ENCODE measurements around a stretch of chr10.

GRCh38 chr10:91244371-91244921 lies 24.0 kb downstream of the PCGF5 start:
- RRBS, result no CpG with 5 or more reads among the region's 8 CpGs

GRCh38 chr10:91627892-91628448 lies 4.9 kb downstream of the PPP1R3C start:
- RRBS, result no CpG with 5 or more reads among the region's 4 CpGs

DNA sequence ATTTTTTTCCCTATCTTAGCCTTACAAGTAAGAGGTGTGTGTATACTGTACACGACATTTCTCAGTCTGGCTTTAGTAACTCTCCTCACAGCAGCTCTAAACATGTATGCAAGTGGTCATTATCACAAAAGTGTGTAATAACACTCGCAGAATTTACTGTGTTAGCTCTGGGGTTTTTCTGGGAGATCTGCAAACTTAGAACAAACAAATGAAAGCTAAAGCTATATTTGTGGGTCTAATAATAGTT lies 887 bp downstream of the PPP1R3C start:
- RRBS, result no CpG with 5 or more reads among the region's 2 CpGs

DNA sequence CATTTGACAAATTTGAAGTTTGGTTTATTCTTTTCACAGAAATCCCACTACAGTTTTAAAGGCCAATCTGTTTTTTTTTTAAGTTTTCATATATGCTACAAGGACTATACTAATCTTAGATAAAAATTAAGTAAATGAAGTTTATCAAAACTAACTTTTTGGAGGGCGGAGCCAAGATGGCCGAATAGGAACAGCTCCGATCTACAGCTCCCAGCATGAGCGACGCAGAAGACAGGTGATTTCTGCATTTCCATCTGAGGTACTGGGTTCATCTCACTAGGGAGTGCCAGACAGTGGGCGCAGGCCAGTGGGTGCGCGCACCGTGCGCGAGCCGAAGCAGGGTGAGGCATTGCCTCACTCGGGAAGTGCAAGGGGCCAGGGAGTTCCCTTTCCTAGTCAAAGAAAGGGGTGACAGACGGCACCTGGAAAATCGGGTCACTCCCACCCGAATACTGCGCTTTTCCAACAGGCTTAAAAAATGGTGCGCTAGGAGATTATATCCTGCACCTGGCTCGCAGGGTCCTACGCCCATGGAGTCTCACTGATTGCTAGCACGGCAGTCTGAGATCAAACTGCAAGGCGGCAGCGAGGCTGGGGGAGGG lies 48.7 kb upstream of the TNKS2 start:
- RRBS, result no CpG with 5 or more reads among the region's 23 CpGs

- RRBS, result no CpG with 5 or more reads among the region's 1 CpG
These were observed 51.1 kb downstream of the TNKS2 start for GRCh38 chr10:91849245-91849759.

DNA sequence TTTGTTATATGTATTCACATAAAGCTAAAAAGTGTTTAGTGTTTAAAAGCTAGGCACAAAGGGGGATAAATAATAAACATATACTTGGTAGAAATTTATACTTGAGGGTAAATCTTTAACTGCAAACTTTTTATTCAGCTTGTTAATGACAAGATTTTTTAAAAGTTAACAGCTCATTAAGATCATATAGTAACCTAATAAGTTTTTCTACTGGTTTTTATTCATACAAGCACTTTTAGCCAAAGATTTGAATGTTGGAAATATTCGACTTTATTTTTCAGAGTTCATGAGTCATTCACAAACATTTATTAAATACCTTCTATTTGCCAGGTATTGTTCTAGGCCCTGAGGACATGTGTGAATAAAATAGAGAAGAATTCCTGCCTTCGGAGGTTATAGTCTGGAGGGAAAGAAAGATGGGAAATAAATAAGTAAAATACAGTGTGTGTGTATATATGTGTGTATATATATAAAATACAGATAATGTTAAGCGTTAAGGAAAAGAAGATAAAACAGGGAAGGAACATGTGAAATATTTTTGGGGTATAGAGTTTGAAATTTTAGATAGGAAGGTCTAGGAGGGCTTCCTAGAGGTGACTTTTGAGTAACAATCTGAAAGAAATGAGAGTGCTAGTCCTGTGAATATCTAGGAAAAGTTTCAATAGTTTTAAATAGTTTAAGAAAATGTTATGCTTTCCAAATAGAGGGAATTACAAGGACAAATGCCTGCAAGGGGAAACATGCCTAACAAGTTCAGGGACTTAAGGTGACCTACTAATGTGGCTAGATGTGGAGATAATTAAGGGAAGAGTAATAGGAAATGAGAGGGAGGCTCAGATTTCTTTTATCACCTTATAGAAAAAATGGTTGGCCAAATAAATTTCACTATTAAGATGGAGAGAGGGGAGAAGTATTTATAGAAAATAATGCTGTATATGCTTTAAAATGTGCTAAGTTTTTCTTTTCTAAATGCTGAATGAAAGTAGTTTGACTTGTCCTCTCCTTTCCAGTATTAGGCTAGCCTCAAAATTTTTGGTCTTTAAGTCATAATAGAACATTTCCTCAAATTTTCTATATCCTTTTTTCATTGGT lies 31.8 kb downstream of the BTAF1 start:
- RRBS, result no CpG with 5 or more reads among the region's 3 CpGs

DNA sequence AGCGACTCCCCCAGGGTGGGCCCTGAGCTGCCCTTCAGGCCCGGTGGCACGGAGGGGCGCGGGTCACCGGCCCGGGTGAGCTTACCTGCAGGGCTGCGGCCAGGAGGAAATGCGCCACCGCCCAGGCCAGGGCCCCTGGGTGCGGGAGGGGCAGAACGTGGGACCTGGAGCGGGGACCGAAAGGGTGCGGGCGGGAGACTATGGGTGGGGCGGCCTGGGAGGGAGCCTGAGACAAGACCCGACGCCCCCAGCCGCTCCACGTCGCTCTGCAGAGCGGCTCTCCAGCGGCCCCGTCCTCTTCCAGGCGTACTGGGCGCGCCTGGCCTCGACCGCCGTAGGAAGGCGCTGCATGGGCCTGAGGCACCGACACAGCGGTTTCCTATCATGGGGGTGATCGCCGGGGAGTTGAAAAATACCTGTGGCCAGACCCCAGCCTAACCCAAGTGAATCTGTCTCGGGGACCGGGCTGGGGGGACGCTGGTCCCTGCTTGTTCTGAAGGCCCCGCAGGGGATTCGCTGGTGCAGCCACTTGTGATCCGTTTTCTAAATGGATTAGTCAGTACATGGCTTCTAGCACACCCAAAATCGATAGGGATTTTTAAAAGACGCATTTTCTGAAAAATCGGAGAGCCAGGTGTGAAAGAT lies 122.3 kb downstream of the BTAF1 start:
- RRBS, result 76% methylated on average over 3 of the region's 45 CpGs

DNA sequence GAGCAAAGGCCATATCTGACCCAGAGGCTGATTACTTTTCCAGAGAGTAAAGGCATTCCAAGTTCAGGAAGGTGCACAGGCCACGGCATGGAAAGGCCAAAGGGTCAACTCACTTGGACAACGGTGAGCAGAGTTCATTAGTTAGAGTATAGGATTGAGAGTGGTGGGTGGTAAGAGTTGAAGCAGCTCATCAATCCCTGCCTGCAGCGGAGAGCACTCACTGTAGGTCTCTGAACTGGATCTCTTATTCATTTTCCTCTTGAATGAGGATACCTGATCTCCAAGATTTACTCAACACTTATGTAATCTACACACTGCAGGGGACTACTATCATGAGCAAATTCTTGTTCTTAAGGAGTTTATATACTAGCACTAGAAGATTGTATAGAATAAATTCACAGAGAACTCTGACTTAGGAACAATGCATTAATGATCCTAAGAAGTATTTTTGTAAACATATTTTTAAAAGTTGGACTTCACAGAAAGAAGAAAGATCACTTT lies 168.6 kb downstream of the CPEB3 start:
- RRBS, result no CpG with 5 or more reads among the region's 3 CpGs

GRCh38 chr10:92216408-92217170 lies 74.3 kb downstream of the CPEB3 start:
- RRBS, result no CpG with 5 or more reads among the region's 26 CpGs

DNA sequence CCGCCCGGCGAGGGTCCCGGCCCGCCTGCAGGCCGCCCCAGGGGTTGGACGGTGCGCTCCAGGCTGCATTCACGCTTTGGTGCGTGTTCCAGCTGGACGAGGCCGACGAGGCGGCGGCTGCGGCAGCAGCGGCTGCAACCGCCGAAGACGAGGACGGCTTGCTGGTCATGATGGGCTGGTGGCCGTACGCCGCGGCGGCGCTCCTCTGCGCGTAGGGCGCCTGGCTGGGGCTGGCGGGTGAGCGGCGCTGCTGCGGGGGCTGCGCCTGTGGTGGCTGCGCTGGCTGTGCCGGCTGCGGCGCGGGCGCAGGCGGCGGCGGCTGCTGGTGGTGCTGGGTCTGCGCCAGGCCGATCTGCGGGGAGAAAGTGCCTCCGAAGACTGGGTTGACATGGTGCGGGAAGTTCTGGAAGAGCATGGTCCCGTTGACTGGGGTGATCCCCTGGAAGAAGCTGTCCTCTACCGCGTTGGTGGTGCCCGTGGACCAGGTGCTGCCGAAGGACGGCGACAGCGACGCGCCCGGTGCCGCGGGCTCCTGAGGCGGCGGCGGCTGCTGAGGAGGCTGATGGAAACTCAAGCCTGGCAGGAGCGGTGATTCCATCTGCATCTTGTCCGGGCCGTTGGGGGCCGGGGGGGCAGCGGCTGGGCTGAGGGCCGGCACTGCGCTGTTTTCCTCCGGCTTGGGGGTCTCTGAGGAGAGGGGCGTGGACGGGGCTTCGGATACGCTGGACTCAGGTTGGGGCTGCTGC lies 51.2 kb downstream of the CPEB3 start:
- RRBS, result 2% methylated on average over 8 of the region's 77 CpGs

- RRBS, result no CpG with 5 or more reads among the region's 1 CpG
These were observed 20.0 kb downstream of the MARCHF5 start for GRCh38 chr10:92310919-92311445.

DNA sequence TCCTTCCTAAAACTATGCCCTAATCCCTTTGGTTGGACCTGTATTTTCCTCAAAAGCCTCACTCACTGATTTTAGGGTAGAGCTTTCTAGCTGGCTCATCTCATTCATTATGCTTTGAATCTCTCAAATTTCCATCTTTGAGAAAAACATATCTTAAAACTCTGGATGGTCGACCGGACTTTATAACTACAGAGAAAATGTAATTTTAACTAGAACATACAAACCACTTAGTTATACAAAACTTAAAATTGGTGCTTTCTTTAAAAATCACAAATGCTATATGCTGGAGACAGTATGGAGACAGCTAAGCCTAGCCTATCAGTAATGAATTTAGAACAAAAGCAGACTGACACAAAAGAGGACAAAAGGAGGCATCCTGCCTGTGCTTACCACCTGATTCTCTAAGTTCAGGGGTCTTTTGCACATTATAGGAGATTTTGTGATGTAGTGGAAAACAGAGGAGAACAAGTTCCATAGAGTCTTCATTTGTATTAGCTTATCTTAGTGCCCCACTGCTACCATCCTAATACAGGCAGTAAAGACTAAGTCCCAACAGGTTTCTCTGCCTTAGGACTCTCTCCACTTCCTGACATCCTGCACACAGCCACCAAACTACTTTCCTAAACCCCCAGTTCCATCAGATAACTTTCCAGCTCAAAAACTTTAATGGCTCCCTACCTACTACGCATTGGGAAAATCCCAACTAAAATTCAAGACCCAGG lies 1.8 kb downstream of the IDE start:
- RRBS, result no CpG with 5 or more reads among the region's 3 CpGs

DNA sequence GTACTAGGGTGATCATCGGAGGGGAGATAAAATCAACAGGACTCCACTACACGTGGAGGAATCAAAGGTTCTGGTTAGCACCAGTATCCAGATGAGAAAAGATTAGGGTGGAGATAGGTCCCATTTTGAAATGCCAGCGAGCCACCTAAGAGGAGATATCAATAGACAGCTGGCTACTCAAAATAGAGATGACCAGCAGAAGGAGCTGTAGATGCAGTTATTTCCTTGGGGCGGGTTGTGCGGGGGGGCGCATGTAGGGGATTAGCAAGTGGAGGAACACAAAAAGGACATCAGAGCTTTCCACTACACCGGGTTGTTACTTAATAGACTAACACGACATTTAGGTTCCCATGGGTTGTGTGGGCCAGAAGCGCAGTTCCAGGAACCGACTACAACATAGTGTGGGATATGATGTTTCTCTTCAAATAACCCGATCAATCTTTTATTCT lies 2.2 kb upstream of the KIF11 start:
- RRBS, result no CpG with 5 or more reads among the region's 11 CpGs

- RRBS, result no CpG with 5 or more reads among the region's 4 CpGs
These were observed 24.6 kb downstream of the EXOC6 start for GRCh38 chr10:92872876-92873453.

GRCh38 chr10:93032214-93032700 lies 28.3 kb upstream of the CYP26C1 start:
- RRBS, result no CpG with 5 or more reads among the region's 5 CpGs

GRCh38 chr10:93078045-93078482 lies 4.4 kb downstream of the CYP26A1 start:
- RRBS, result no CpG with 5 or more reads among the region's 2 CpGs

DNA sequence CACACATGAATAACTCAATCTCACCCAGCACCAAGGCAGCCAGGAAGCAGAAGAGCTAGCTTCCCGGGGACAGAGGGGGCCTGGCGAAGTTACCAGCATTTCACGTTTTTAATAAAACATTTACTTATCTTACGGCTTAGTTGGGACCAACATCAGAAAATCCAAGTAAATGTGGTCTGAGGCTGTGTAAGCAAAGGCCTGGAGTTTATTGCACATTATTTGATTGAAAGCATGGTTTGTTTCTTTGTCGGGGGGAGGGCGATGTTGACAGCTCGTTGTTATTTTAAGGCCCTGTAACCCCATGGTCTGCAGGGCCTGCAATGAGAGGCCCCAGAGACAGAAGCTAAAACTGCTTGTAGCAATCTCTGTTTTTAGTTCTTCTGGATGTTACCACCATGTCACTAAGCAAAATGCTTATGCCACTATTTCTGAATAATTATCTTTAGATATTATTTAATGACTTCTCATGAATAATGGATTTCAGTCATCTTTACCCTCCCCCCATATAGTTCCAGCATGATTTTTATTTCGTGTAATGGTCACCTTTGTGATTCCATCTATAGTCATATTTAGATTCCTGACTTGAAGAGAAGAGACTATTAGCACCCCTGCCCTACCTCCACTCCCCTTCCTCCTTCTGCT lies 88.9 kb downstream of the MYOF start:
- RRBS, result 91% methylated on average over 1 of the region's 8 CpGs

DNA sequence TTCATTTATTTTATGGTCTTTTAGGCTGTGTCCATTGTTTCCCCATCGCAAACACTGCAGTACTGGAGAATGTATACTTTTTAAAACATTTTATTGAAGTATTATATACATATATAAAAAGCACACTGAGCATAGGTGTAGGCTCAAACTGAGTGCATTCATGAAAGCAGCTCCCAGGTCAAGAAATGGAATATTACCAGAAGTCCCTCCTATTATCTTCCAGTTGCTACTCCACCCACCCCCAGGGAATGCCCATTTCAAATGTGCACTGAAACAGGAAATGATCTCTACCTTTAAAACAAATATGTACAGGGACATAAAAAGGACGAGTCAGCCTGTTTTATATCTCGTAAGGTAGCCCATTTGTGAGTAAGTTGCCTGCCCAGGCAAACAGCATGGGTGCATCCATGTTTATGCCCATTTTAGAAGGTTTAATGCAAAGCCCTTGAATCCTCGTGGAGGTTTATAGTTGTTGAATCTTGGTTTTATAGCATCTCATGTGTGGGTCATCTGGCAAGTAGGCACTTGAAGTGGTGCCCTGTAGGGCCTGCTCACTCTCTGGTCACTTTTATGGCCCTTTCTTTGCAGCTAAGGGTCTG lies 10.4 kb downstream of the FFAR4 start:
- RRBS, result no CpG with 5 or more reads among the region's 4 CpGs

DNA sequence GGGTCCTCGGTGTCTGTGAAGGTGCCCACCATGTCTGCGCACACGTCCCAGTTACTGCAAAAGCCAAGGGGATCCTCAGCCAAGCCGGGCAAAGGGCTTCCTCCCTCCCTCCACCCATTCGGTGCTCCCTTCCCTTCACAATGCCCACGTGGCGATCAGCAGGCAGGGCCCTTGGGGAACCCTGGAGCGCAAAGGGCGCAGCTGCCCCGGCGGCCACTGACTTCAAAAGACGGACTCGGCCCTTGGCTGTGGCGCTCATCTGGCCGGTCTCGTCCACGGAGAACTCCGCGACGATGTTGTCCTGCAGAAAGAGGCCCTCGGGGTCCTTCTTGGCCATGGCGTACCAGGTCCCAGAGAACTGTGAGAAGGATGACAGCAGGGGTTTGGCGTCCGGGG lies 591 bp downstream of the RBP4 start:
- RRBS, result 19% methylated on average over 13 of the region's 24 CpGs

DNA sequence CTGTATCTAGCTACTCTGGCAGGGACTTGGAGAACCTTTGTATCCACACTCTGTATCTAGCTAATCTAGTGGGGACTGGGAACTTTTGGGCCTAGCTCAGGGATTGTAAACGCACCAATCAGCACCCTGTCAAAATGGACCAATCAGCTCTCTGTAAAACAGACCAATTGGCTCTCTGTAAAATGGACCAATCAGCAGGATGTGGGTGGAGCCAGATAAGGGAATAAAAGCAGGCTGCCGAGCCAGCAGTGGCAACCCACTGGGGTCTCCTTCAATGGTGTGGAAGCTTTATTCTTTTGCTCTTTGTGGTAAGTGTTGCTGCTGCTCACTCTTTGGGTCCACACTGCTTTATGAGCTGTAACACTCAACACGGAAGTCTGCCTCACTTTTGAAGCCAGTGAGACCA lies 48.0 kb upstream of the SLC35G1 start:
- RRBS, result no CpG with 5 or more reads among the region's 3 CpGs

All from mononuclear cell (primary cell).